Retinal pigment epithelial cell (primary cell): ENCODE results near the genes ATF1, TMDD1 and ACVR1B.

DNA sequence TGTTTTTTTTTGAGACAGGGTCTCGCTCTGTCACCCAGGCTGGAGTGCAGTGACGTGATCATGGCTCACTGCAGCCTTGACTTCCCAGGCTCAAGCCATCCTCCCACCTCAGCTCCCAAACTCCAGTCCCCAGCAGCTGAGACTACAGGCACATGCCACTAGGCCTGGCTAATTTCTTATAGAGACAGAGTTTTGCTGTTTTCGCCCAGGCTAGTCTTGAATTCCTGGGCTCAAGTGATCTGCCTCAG is 70.5 kb downstream of the DIP2B start:
- RRBS = no CpG with 5 or more reads among the region's 3 CpGs

DNA sequence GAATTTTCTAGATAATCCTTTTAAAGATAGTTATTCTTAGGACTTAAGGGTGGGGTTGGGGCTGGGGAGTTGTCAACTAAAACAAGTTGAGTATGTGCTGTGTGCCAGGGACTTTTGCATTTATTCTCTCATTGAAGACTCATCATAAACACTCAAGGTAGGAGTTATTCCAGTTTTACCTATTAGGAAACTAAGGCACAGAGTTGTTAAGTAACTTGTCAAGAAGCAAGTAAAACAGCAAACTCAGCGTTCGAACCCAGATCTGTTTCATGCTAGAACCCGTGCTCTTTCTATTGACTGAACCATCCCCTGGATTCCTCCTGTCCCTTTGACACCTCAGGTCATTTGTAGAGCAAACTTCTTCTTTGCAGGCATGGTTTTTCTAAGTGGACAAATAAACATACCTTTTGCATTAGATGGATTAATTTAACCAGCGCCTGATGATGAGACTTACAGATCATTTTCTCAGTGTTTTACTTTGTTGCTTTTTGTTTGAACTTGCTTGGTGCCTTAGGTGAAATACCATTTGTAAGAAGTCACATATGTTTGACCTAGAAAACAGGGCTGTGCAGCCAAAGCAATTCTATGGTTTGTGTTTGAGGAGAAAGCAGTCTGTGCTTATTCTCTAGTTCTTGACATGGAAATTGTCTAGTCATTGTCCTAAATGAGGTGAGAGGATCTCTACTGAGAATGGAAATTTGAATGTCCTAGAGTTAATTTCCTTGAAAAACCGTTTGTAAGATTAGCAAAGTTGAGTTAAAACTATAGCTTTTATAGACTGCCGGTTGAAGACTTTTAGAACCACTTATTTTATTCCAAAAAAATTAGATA is 111.0 kb downstream of the DIP2B start:
- RRBS = no CpG with 5 or more reads among the region's 6 CpGs

DNA sequence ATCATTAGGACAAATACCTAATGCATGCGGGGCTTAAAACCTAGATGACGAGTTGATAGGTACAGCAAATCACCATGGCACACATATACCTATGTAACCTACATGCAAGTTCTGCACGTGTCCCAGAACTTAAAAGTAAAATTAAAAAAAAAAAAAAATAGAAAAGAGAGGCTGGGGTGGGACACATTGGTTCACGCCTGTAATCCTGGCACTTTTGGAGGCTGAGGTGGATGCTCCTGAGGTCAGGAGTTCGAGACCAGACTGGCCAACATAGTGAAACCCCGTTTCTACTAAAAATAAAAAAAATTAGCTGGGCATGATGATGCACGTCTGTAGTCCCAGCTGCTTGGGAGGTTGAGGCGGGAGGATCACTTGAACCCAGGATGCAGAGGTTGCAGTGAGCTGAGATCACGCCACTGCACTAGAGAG is 76.1 kb upstream of the ATF1 start:
- RRBS = no CpG with 5 or more reads among the region's 9 CpGs

- RRBS = 2% methylated on average over 34 of the region's 106 CpGs
These were observed at the start of gene ATF1 for GRCh38 chr12:50763851-50764756. ATF1 (plus strand) TSS chr12:50764101.

- RRBS = 2% methylated on average over 14 of the region's 62 CpGs
These were observed 577 bp downstream of the CSRNP2 start for GRCh38 chr12:51082535-51083502.

DNA sequence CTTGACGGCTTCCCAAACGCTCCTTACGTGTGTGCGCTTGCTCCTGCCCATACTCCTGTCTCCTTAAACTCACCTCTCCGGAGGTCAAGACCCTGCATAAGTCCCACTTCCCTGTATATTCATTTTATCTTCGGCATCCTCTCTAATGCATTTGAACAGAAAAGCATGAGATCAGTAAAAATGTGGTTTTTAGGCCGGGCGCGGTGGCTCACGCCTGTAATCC is 372 bp upstream of the TFCP2 start:
- RRBS = no CpG with 5 or more reads among the region's 10 CpGs

DNA sequence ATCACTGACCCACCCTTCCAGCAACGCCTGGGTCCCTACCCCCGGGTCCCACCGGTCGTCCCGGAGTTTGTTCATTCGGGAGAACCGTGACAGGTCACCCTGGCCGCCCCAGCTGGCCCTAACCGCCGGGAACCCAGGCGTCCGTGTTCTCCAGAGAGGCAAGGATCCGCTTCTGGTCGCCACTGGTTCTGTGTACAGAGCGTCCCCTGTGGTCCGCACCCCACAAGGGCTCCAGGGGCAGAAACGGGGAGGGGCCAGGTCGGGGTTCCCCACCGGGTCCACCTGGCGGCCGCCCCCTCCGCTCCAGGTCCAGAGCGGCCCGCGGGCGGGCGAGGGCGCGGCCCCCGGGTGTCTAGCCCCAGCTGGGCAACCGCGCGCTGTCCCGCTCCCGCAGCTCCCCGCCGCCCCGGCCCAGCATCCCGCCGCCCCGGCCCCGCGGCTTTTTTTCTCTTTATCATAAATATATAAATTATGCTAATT is 755 bp downstream of the POU6F1 start:
- RRBS = 2% methylated on average over 26 of the region's 43 CpGs

DNA sequence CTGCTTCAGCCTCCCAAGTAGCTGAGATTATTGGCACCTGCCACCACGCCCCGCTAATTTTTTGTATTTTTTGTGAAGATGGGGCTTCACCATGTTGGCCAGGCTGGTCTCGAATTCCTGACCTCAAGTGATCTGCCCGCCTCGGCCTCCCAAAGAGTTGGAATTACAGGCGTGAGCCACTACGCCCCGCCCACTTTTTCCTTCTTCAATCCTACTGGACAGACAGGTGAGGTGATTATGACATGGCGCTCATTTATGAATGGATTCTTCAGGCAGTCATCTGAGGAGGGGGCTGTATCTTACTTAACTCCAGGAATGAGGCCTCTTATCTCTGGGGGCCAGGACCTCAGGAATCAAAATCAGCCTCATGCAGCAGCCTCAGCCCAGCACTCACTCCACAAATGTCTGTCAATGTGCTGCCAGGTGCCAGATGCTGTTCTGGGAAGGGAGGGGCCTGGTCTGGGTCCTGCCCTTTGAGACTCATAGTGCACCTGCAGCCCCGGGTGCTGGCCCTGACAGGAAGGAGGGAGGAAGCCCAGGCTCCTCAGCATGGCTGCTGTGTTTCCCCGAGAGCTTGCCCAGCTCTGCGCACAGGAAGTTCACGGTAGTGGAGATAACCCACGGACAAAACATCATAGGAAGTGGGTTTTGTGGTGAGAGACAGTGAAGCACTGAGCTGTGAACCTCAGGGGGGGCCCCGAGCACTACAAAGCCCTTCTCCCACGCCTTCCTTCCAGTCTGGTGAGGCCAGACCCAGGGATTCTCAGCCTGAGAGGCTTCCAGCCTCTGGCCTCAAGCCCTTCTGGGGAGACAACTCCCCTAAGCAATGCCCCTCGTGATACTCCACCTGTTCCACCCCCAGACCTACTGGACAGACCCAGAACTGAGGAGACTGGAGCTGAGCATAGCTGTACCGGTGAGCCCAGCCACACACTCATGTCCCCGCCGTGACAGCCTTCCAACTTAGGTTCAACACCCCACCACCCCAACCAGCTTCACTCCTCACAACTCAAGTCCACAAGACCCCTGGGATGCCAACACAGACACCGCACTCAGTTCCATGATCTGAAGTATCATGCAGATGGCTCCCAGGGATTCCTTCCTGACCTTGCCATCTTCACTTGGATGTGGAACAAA is 22.3 kb downstream of the GALNT6 start:
- RRBS = no CpG with 5 or more reads among the region's 21 CpGs

- RRBS = no CpG with 5 or more reads among the region's 7 CpGs
These were observed 8.6 kb upstream of the GALNT6 start for GRCh38 chr12:51399724-51400247.

DNA sequence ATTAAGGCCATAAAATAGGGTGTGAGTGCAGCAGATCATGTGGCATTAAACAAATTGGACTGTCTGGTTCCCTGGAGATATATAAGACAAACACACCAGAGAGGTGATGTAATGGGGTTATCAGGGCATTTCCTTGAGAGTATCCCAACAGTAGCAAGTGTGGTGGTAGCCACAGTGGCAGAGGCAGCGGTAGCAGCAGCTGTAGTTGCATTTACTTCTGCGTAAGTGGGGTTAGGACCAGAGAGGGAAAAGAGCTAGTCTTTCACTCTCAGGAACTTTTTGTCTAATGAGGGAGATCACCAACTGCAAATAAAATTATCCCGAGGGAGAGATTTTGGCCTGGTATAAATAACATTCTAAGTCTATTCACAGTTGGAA is 14.7 kb upstream of the GALNT6 start:
- RRBS = no CpG with 5 or more reads among the region's 3 CpGs

GRCh38 chr12:51454045-51455010 is 29.7 kb downstream of the SLC4A8 start:
- RRBS = no CpG with 5 or more reads among the region's 18 CpGs

DNA sequence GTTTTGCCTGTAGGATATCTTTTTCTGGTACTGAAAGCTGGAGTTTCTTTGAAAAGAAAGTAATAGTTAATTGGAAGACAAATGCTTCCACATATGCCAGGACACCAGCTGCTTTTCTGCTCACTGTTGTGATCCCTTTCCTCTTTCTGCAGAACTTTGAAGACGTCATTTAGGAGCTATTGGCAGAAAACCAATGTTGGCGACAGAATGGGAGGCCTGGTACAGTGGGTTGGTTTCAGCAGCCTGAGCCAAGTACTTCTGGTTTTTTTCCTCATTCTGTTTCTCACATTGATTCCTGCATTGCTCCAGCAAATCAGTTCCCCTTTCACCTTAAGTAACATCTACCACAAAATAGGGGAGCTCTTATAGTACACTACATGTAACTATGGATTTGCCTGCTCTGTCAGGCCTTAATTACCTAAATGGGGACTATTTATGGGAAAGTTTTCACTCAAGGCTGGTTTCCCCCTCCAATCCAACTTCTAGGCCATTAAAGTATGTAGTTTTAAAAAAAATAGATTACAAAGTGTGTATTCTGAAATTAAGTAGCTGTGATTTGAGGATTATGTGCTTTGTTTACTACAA is 63.0 kb downstream of the TMDD1 start:
- RRBS = no CpG with 5 or more reads among the region's 2 CpGs

GRCh38 chr12:51813868-51815264 is at the start of gene TMDD1:
TMDD1 (minus strand) TSS chr12:51814925.
- RRBS = 3% methylated on average over 68 of the region's 139 CpGs

DNA sequence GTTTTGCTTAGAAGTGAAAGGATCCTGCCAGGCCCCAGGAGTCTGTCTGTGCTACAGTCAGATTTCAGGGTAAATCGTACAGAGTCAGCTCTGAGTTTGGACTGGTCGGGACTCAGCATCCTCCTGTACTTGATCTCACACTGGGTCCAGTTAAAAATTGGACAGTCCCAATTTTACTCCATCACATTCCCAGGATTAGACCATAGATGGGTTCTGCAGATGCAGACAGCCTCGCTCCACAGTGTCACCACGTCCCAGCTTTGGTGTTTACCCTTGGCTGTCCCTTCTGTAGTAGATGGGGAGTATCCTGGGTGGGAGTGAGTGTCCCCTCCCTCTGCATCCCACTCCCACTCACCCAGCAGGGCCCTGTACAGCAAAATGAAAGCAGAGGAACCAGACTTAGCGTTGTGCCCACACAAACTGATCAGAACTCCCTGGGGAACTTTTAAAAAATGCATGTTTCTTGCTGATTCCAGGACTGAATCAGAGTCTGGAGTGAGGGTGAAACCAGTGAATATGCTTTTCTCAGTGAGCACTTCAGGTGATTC is 2.7 kb downstream of the ACVRL1 start:
- RRBS = no CpG with 5 or more reads among the region's 5 CpGs

GRCh38 chr12:51950852-51952228 is at the start of gene ACVR1B:
ACVR1B (plus strand) TSS chr12:51951699.
- RRBS = under 1% methylated on average over 64 of the region's 126 CpGs

DNA sequence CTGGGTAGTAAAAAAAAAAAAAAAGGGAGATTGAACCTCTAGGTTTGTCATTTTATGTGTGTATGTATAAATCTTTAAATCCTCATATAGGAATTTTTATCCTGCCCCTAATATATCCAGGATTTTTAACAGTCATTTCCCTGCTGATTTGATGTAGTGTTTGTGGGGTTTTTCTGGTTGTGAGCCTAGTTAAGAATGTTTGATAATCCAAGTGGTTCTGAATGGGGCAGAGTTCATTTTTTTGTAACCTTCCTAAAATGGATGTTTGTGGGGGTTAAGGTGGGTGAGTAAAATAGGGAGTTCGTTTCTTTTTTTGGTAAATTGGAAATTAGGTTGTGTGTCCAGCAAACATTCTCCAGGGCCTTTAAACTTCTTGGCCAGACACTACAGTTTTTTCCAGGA is 2.1 kb downstream of the ACVR1B start:
- RRBS = no CpG with 5 or more reads among the region's 1 CpG

DNA sequence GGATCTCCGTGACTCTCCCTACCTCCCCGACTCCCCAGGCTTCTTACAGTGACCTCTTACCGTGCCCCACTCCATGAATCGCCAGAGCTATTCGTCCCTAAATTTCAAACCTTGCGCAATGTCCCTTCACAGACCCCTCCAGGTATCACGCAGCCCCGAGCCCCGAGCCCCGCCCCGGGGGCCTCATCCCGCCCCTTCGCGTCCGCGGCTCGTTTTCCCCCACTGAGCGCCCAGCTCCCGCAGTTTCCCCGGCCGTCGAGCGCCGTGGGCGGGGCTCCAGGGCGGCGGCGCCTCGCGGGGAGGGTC is 257 bp upstream of the TAMALIN start:
- RRBS = 1% methylated on average over 9 of the region's 30 CpGs

DNA sequence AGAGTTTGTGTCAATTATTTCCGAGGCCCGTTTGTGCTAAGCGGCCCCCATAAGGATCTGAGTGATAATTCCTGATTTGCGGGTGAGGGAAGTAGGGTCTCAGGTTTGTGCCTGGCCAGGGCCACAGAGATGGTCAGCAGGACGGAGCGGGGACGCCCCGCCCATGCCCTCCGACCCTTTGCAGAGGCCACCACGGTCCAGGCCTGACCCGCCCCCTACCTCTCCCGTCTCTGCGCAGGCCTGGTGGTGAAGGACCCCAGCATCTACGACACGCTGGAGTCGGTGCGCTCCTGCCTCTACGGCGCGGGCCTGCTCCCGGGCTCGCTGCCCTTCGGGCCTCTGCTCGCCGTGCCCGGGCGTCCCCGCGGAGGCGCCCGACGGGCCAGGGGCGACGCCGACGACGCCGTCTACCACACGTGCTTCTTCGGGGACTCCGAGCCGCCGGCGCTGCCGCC is 7.7 kb downstream of the TAMALIN start:
- RRBS = 51% methylated on average over 17 of the region's 45 CpGs

DNA sequence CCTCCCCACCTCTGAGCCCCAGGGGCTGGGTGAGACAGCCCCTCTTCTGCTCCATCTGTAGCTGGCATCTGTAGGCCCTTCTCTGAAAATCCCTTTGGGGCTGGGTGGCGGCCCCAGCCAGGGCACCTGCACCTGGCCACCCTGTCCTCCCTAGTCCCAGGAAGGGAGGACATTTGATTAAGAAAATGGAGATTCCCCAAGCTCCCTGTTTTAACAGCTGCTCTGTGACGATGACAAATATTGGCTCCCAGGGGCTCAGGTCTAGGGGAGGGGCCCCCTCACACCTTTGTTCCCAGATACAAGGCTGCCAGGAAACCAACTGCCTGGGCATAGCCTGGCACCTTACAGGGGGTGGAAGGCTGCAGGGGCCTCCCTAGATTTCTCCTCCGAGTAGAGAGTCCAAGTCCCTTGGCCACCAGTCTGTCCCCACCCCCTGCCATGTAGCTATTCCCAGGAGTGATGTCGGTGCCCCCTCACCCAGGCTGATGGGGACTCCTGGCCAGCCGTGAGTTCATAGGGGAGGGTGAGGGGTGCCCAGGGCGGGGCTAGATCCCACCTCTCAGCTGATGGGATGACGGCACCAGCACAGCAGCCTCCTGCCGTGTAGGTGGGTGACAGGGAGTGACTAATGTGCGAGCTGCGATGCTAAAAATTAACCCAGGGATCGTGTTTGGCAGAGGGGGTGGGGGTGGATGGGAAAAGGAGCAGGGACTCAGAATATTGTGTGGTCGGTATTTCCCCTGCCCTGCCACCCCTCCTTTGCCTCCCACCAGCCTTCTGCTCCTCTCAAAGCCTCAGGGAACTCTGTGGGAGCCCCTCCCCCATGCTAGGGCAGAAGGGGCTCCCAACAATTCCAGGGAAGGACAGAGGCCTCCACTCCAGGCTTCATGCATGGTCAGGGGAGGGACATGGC is 12.2 kb downstream of the TAMALIN start:
- RRBS = no CpG with 5 or more reads among the region's 12 CpGs

- RRBS = 2% methylated on average over 7 of the region's 33 CpGs
These were observed 18.8 kb downstream of the TAMALIN start for GRCh38 chr12:52025382-52026196.